Bronchus fibroblast of lung (primary cell): ENCODE measurements around a stretch of chr4.

- RAMPAGE, long total RNA, result no peak
These were observed 32.2 kb upstream of the FAT1 start for GRCh38 chr4:186755803-186756359.

- RAMPAGE, long total RNA, result no peak
These were observed 117.3 kb upstream of the FAT1 start for GRCh38 chr4:186840940-186841405.

DNA sequence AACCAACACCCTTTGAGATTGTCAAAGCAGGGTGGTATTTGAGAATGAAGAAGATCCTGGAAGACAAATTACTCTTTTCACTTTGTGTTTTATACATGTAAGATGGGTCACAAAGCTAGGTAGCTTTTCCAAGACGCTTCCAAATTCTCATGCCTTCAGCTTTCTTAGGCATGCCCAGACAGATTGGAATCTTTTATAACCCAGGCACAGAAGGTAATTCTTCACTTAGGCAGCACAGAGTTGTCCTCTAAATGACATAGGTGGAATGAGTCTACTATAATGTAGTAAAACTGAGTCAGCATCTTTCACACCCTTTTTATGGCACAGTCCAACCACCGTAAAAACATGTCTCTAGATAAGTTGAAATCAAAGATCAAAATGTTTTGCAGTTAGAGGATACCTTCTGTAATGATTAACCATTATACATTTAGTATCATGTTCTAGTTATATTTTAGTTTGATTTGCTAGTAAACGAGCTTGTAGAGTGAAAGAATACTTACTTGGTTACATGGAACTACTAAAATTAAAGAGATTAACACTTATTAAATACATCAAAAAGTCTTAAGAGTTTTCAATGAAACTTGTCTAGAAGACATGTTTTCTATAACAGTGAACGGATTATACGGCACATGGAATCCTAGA lies 128.4 kb upstream of the FAT1 start:
- RAMPAGE, long total RNA, result no peak

- RAMPAGE, long total RNA, result no peak
These were observed 223.0 kb upstream of the FAT1 start for GRCh38 chr4:186946715-186946914.

GRCh38 chr4:187176252-187176789 lies 452.7 kb upstream of the FAT1 start:
- RAMPAGE, long total RNA, result no peak

GRCh38 chr4:187241628-187241949 lies 517.9 kb upstream of the FAT1 start:
- RAMPAGE, long total RNA, result no peak

GRCh38 chr4:188400288-188401088 lies 261.2 kb downstream of the TRIML1 start:
- RAMPAGE, long total RNA, result no peak

GRCh38 chr4:188411830-188412556 lies 272.8 kb downstream of the TRIML1 start:
- RAMPAGE, long total RNA, result no peak

DNA sequence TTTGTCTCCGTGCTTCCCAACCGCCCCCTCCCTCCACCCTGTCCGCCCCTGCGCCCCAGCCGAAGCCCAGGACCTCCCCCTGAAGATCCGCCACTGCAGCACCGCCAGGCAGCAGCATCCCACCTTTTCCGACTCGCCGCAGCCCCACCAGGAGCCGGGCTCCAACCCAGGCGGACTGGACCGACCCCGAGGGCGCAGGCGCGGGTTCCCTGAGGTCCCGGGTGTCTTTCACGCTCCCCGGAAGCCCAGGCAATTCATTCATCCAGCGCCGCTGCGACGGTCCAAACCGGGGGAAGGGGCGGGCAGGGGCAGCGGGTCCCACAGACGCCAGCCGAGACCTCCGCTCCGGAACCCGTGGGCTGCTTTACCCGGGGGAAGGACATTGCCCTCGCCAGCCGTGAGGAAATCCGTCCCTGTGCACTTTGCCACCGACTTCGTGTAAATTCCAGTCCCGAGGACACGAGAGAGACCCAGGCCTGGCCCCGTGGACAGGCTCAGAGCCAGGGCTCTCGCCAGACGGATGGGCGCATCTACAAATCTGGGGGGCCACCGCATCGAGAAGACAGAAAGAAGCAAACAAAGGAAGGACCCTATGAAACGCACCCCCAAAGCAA lies 11.7 kb downstream of the FRG2 start:
- RAMPAGE, long total RNA, result no peak